Spinal cord (tissue), 3 donors: ENCODE measurements around a stretch of chr3.

GRCh38 chr3:157133540-157133992 lies 26.4 kb downstream of the CCNL1 start:
- PRO-cap: no peak
- RAMPAGE, long total RNA: no peak

DNA sequence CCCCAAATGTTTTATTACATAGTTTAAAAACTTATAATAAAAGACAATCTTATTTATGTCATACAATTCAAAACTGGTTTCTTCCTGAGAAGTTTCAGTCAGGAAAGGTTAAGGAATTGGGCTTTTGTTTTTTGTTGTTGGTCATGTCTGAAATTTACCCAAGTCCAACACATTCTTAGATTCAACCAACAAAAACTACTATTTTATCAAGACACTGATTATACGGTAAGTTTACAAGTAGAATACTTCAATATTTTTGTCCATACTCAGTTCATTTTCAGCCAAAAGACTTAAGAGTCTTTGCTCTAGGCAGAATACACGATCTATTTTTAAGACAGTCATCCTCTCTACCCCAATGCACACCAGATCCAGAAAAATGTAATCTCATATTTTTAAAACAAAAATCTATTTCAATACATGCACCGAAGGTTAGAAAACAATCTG lies 5.8 kb downstream of the CCNL1 start:
- PRO-cap: no peak
- RAMPAGE, long total RNA: no peak

DNA sequence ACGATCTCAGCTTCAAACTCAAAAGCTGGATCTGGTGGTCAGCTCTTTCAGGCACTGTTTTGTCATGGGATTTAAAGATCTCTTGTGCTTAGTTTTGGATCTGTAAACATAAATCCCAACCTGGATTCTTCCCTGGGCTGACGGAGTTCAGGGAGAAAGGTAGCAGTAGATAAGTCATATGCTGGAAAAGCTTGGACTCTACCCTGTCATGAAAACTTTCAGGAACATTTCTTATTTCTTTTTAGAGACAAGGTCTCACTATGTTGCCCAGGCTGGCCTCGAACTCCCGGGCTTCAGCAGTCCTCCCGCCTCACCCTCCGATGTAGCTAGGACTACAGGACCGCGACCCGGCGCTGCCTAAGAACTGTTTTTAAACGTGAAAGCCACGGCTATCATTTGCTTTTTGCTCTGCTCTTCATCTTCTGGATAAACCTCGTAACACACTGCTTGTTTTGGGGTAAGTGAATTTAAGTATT lies 14.2 kb upstream of the CCNL1 start:
- PRO-cap: no peak
- RAMPAGE, long total RNA: no peak

GRCh38 chr3:157176110-157176708 lies 16.3 kb upstream of the CCNL1 start:
- PRO-cap: no peak
- RAMPAGE, long total RNA: no peak

GRCh38 chr3:158217517-158218476 lies 107.9 kb downstream of the RSRC1 start:
- PRO-cap: no peak
- RAMPAGE, long total RNA: no peak

- PRO-cap: no peak
- RAMPAGE, long total RNA: no peak
Observed at GRCh38 chr3:158633124-158633412, 11.3 kb upstream of the GFM1 start.

- PRO-cap: no peak
- RAMPAGE, long total RNA: no peak
Observed at GRCh38 chr3:158712836-158713637, 19.2 kb downstream of the RARRES1 start.

DNA sequence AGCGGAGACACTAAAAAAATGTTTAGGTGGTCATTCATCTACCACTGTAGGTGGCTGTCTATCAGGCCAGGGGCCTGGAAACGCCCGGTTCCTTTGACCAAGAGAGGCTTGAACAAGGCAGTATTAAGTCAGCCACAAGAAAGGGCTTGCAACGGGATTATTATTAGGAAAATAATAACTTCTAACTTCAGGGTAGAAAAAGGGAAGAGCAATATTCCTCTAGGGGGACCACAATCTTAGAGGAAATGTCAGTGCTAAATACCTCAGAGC lies 113.4 kb downstream of the MFSD1 start:
- PRO-cap: no peak
- RAMPAGE, long total RNA: no peak

DNA sequence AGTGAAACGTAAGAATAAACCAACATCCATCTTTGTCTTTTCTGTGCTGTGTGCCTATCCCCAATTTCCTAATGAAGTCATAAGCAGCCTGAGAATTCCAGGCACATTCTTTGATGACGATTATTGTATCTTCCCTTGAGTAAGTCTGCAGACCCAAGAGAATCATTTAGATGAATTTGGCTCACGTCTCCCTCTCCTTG lies 331.1 kb downstream of the IQCJ-SCHIP1 start:
- PRO-cap: no peak
- RAMPAGE, long total RNA: no peak

DNA sequence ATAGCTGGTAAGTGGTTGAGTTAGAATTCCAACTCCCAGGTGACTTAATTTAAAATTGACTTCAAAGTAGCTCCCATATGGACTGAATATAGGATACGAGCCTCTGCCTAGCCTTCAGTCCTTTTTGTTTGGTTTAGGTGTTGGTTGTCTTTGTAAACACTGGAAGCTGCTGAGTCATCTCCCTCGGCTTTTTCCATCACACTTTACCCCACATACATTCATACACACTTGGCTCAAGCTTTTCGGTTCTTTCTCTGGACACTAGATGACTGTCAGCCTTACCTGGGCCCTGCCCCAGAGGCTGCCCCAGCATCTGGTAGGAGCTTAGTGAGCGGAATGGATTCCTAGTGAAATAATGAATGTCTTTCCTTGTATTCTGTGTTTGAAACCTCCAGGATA lies 438.1 kb upstream of the C3orf80 start:
- PRO-cap: no peak
- RAMPAGE, long total RNA: no peak

GRCh38 chr3:159911104-159911839 lies 313.9 kb upstream of the C3orf80 start:
- PRO-cap: no peak
- RAMPAGE, long total RNA: no peak

DNA sequence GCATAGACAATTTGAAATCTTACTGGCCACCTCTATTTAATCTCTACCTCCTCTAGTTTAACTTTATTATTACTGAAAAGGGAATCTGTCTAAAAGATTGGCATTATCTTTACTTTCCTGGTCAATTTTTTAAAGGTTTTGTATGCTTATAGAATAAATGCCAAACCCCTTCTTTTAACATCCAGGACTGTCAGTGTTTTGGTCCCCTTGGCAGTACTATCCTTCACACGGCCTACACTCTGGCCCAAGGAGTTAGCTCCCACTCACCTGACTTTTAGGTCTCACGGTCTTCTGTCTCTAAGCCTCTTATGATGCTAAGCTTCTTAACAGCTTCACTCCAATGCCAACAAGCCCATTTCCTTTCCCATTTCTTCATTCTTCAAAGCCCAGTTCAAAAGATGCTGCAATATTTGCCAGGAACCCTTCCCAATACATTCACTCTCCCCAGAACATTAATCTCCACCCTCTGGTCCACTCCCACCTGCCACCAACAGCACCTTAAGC lies 28.1 kb downstream of the IFT80 start:
- PRO-cap: no peak
- RAMPAGE, long total RNA: no peak

DNA sequence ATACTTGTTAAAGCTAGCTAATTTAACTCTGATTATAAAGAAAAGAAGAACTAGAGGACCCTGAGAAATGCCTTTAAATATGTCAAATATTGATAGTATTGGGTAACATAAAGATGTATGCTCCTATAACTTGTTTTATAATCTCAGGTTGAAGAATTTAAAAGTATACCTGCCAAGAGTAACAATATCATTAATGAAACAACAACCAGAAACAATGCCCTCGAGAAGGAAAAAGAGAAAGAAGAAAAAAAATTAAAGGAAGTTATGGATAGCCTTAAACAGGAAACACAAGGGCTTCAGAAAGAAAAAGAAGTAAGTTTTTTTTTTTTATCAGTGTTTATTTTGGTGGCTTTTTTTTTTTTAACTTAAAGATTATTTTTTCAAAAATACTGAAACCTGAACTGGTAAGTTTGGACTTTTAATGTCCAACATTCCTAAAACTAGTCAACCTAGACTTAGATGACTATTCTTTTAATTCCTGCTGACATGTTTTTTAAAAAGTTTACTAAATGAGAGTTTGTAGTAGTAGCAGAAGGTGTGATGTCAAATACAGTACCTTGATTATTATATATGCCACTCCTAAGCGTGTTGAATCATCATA lies 16.8 kb downstream of the SMC4 start:
- PRO-cap: no peak
- RAMPAGE, long total RNA: no peak

GRCh38 chr3:160448723-160449164 lies 842 bp downstream of the TRIM59 start:
- PRO-cap: no peak
- RAMPAGE, long total RNA: no peak

DNA sequence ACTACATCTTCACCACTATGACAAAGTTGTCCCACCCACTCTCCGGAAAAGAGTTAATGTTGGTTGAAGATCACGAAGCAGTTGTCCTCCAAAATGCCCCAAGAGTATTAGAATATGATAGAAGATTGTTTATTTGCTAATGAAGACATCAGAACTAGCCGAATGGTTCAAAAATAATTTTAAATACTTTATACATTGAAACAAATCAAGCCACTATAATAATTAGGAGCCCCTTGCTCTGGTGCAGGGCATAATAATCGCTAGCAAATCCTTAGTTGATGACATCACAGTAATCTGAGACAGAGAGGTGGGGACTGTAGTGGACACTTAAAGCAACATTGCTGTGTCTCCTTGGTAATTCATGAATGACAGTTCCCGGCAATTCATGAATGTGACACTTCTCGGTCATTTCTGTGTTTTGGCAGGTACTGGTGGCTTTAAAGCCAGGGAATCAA lies 114.2 kb downstream of the PPM1L start:
- PRO-cap: no peak
- RAMPAGE, long total RNA: no peak

DNA sequence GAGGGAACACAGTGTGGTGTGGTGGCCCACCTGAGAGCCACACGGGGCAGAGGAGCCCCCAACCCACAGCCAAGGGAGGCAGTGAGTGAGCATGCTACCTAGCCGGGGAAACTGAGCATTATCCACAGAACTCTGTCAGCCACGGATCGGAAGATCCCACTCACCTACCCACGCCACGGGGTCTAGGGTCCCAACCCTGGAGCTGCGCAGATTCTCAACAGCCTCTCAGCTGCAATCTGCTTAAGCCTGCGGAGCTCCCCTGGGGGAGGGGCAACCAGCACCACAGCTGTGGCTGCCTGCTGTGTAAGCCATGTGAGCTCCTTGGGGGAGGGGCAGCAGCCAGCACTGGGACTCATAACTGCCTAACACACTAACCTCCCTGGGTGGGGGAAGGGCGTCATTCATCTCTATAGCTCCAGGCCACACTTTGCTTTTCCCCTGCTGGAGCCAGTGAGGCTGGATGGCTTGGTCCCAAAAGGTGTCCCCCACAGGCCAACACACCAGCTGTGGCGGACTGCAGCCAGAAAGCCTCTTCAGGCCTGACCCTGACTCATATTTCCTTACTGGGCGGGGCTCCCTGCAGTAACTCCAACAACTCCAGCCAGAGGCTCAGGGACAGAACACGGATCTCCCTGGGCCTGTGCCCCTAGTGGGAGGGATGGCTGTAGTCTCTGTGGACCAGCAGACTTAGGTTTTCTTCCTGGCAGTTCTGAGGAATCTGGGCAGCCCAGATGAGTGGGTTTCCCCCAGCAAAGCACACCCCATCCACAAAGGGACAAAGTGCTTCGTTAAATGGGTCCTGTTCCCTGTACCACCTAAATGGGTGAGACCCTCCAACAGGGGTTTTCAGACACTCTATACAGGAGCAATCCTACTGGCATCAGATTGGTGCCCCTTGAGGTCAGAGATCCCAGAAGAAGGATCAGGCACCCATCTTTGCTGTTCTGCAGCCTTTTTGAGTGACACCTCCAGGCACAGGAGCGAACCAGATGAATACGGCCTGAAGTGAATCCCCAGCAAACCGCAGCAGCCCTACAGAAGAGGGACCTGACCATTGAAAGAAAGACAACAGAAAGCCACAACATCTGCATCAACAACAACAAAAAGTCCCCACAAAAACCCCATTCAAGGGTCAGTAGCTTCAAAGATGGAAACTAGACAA lies 129.9 kb downstream of the PPM1L start:
- PRO-cap: no peak
- RAMPAGE, long total RNA: no peak

- PRO-cap: no peak
- RAMPAGE, long total RNA: no peak
Observed at GRCh38 chr3:165192405-165193261, 3.6 kb downstream of the SLITRK3 start.

DNA sequence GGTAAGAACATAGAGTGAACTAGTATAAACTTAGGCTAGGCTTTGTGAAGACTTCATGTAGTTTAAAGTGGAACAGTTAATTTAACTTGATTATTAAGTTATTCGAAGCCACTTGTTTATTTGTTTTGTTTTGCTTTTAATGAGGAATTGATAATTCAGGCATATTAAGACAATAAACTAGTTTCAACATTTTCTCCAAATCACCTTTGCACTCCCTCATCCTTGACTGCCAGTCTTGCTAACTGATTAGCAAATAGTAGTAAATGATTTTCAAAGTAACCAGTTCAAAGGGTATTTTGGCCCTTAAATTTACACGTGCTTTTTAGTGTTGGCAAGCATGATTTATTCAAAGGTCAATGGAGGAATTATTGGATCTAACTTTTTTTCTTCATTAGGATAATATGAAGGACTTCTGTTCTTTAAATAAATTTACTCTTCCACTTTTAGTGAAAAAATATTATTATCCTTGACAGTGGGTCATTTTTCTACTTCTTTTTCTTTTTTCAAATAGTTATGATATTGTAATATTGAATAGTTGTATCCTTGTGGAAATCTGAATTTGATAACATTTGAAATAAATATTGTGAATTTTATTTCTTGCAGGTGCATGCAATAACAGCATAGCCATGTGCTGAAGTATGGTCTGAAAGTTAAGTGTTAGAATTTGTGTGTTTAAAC lies 53.8 kb downstream of the BCHE start:
- PRO-cap: no peak
- RAMPAGE, long total RNA: no peak

DNA sequence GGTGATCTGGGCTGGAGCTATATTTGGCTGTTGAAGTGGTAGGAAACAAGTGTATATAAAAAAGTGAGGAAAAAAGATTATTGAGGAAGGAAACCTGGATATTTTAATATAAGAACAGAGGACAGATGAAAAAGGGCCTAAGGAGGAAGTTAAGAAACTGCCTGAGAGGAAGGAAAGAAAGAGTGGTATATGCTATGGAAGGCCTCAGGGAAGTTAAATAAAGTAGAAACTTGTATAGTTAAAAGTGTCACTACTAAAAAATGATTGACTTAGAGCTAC lies 164.9 kb upstream of the GOLIM4 start:
- PRO-cap: no peak
- RAMPAGE, long total RNA: no peak

DNA sequence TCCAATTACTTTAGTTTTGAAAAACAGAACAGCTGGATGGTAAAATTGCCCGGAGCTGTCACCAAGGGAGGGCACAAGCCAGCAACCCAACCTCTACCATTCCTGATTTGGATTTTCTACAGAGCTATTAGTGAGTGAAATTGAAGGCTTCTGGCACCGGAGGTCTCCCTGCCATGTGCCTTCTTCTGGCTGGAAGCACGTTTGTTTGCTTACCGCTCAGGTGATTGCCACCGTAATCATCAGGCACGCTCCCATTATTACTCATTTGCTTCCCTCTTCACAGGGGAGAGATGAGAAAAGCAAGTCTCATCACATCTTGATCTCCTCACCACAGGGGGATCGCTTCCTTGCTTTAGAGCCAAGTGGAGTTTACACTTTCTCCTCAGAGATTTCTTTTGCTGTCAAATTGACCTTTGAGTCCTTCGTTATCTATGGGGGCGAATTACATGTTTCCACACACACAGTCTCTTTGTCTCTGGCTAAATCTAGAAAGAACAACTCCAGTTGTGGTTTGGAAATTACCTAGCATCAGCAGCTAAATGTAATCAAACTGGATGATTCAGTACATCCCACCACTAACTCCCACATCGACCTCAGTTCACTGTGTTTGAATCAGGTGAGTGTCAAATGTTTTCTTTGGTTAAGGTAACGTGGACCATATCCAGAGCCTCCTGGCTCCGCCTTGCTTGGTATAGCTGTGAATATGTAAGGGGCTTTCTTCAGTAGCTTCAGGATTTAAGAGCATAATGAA lies 421.8 kb upstream of the GOLIM4 start:
- PRO-cap: no peak
- RAMPAGE, long total RNA: no peak